NCI-H460 (cell line): ENCODE measurements around the genes CPXCR1, DIAPH2, GLA, NXF2B and RAB40AL.

RAMPAGE:
- cytosol, long total RNA: no peak
- long total RNA: no peak
- nucleus, long total RNA: no peak
Observed at GRCh38 chrX:88746995-88747621, at the start of gene CPXCR1. Gene CPXCR1 (plus strand): TSS chrX:88747225.

DNA sequence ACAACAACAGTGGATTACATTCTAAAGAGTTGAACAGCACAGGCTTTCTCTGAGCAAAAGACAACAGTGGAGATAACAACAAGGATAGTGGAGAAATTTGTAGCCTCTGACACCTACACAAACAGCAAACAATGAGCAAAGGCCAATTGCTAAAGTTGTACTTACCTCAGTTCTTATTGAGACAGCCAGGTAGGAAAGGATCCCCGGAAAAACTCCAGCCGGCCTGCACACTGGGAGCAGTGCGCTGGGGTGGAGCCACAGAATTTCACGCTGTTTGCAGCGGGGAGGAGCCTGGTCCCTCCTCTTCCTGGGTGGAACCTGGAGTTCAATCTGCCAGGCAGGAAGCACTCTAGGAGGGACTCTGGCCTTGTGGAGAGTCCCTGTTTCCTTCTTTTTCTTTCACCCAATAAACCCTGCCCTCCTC is 382.6 kb upstream of the TGIF2LX start:
RAMPAGE:
- cytosol, long total RNA: no peak
- long total RNA: start-site peak on the minus strand centred at position 253 of the sequence, 57 bp wide, 16 and 33 reads in 2 replicates
- nucleus, long total RNA: no peak

GRCh38 chrX:93438223-93438841 is 235.0 kb downstream of the NAP1L3 start:
RAMPAGE:
- cytosol, long total RNA: no peak
- long total RNA: no peak
- nucleus, long total RNA: no peak

RAMPAGE:
- cytosol, long total RNA: no peak
- long total RNA: no peak
- nucleus, long total RNA: no peak
Observed at GRCh38 chrX:94205067-94205353, 531.0 kb downstream of the FAM133A start.

GRCh38 chrX:94700805-94701320 is 1026.9 kb downstream of the FAM133A start:
RAMPAGE:
- cytosol, long total RNA: no peak
- long total RNA: no peak
- nucleus, long total RNA: no peak

RAMPAGE:
- cytosol, long total RNA: start-site peak on the plus strand at chrX:96684842-96684900, 139 and 192 reads in 2 replicates
- long total RNA: start-site peak on the plus strand at chrX:96684841-96684863, 122 and 55 reads in 2 replicates
- nucleus, long total RNA: no peak
Observed at GRCh38 chrX:96684139-96685222, at the start of gene DIAPH2. Gene DIAPH2 (plus strand): TSS chrX:96684842.

DNA sequence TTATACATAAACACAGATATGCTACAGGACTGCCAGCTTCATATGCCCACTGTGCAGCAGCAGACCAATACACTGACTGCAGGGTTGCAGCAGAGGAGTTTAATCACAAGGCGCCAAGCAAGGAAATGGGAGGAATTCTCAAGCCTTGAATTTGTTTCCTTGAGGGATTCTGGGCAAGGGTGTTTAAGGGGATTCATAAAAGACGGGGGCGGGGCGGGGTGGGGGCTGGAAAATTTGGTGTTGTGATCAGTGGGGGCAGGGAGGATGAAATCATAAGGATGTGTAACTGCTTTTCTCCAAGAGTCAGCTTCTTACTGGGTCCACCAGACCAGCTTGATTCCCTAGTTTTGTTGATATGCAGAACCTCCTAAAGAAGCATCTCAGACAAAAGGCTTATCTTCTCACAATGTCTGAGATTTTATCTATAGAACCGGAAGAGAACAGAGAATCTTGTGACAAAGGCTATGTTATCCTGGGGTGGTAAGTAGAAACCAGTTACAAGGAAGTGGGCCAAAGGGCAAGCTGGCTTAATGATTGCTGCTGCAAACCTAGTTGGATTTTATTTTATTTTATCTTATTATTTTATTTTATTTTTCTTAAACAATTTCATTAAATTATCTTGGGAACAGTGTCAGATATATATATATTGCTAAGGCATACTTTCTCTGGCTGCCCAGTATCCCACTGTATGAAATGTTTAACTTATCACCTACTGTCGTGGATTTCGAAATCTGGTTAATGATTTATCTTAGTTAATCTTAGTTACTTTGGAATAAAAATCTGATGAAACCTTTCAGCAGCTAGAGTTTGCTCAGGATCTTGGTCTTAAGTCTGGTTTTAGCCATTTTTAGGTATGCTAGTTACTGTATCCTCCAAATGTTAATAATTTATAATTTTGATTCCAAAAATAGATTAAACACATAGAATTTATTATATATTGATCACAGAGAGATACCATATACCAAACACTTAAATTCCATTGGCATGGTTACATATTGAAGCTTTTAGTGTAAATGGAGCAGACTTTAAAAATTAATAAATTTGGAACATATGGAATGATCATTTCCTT is 276.5 kb downstream of the RPA4 start:
RAMPAGE:
- cytosol, long total RNA: no peak
- long total RNA: no peak
- nucleus, long total RNA: no peak

DNA sequence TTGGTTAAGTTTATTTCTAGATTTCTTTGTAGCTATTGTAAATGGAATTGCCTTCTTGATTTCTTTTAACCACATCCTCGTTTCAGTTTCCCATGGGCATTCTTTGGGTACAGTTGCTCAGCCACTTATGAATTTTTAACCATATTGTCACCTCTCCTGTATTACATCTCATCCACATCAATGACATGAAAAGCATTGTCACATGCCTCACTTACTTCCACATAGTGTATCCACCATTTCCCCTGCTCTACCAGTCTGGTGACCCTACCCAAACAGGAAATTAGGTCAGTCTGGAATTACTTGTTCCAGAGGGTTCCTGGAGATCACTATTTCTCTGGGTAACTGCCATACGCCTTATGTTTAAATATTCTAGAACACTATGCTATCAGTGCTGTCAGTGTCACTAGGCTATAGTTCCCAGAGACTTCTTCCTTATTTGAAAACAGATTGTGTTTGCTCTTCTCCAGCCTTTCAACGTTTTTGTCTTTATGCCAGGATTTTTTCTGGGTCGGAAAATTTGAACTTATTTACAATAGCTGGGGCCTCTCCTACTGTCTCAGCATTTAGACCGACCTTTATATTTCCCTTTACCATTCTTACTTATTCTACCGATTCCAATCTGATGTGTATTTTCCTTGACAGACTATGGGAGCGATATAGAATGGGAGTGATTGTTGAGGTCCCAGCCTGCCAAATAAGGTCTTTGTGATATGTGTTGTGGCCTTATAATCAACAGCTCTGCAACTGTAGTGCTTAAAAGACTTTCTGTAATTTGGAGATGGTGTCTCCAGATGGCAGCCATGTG is 15.0 kb downstream of the SRPX2 start:
RAMPAGE:
- cytosol, long total RNA: no peak
- long total RNA: no peak
- nucleus, long total RNA: no peak

DNA sequence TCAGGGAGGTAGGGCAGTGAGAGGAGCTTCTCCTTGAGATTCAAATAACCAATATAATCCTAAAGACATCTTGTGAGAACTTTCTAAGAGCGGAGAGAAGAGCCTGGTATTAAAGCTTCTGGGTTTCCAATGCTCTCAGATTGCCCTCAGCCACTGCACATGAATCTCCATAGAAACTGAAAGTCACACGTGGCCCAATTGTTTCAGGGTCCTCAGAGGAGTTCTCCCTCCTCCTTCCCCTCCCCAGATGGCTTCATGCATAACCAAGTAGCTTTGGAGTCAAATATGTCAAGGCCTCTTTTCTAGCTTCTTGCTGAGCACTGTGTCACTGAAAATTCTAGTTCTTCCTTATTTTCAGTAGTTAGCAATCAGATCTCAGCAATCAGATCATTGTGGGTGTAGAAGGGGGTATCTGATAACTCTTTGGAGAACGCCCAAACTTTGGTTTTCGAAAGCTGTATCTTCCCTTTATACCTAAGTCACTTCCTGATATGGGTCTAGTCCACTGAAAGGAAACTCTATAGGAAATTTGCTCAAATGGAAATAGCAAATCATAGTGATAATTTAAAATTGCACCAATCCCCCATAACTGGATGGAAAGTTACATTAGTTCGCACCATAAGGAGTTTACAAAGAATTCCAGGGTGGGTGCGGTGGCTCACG is 2.2 kb downstream of the BTK start:
RAMPAGE:
- cytosol, long total RNA: no peak
- long total RNA: no peak
- nucleus, long total RNA: no peak

RAMPAGE:
- cytosol, long total RNA: start-site peak on the minus strand at chrX:101407787-101407925, 1,866 and 3,289 reads in 2 replicates
- long total RNA: start-site peak on the minus strand at chrX:101407800-101407916, 704 and 1,652 reads in 2 replicates
- nucleus, long total RNA: start-site peak on the minus strand at chrX:101407801-101407916, 2,019 and 557 reads in 2 replicates
Observed at GRCh38 chrX:101407656-101408075, at the start of gene GLA. Gene GLA (minus strand): TSS chrX:101407925.

GRCh38 chrX:101424471-101425324 is 16.7 kb downstream of the HNRNPH2 start:
RAMPAGE:
- cytosol, long total RNA: no peak
- long total RNA: no peak
- nucleus, long total RNA: no peak

DNA sequence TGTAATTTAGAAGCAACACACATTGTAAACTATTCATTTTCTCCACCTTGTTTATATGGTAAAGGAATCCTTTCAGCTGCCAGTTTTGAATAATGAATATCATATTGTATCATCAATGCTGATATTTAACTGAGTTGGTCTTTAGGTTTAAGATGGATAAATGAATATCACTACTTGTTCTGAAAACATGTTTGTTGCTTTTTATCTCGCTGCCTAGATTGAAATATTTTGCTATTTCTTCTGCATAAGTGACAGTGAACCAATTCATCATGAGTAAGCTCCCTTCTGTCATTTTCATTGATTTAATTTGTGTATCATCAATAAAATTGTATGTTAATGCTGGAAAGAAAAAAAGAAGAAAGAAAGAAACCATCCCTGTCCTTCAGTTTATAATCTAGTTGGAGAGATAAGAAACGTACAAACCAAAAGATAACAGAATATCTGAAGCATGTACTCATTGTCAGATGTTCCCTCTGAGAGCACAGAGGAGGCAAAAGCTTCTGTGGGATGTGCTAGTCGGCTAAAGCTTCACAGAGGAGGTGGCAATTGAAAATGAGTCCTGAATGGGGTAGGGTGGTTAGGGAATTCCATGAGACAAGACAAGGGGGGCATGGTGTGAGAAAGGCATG is 3.3 kb downstream of the ARMCX3 start:
RAMPAGE:
- cytosol, long total RNA: no peak
- long total RNA: no peak
- nucleus, long total RNA: no peak

RAMPAGE:
- cytosol, long total RNA: no peak
- long total RNA: no peak
- nucleus, long total RNA: no peak
Observed at GRCh38 chrX:102339142-102339537, 92.2 kb downstream of the NXF2 start.

DNA sequence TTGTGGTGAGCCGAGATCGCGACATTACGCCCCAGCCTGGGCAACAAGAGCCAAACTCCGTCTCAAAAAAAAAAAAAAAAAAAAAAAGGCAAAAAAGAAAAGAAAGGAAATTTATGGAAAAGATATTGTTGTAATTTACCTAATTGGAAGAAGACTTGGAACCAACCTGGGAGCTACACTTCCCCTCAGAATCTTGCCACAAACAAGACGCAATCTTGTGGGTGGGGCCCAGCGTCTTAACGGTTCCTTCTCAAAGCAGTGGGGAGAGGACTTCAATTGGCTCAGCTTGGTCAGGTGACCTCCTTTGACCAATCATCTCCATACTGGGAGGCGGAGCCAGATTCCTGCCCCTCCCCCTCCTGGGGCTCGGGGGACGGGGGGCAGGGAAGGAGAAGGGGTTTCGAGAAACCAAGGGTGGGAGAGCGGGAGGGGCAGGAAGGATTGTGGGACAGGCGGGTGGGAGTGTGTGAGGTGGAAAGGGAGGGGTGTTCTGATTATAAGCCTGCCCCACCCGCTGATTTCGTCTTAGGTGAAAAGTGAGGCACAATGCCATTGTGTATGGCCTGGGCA is at the start of gene NXF2B:
TSS of gene NXF2B (minus strand) at position 278 of the 570 bp plus-strand sequence.
RAMPAGE:
- cytosol, long total RNA: no peak
- long total RNA: no peak
- nucleus, long total RNA: no peak

DNA sequence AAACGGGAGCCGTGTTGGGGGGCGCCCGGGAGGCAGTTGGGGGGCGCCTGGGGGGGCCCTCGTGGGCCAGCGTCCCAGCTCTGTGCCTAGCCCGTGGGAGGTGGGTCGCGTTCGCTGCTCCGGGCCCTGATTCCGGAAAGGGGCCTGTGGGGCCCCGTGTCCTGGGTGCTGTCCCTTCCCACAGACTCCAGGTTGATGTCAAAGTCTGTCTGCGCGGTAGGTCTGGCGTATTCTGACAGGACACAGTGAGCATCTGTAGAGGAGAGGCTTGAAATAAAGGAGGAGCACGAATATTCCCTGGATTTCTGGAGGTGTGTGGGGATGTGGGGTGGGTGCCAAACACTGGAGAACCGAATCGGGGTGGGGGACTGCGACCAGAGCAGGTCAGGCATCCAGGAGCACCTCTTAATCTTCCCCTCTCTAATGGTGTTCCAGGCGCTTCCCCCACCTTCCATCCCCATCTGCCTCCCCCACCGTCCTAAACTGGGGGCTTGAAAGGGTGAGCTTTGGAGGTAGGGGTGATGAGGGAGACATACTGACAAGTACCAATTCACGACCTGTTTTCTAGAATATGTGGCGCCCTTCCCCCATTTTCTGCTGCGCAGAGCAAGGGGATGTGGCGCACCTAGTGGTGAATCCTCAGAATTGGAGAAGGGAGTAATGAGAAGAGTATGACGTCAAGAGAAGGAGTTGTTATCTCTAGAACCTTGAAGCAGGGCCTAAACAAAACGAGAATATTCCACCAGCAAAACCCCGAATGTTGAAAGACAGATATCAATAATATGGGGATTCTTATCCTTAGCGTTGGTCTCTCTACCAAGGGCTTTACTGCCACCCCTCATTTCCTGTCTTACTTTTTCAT is 903 bp downstream of the GPRASP1 start:
RAMPAGE:
- cytosol, long total RNA: no peak
- long total RNA: no peak
- nucleus, long total RNA: no peak

RAMPAGE:
- cytosol, long total RNA: no peak
- long total RNA: no peak
- nucleus, long total RNA: no peak
Observed at GRCh38 chrX:102745585-102746845, 25.5 kb downstream of the GPRASP3 start.

DNA sequence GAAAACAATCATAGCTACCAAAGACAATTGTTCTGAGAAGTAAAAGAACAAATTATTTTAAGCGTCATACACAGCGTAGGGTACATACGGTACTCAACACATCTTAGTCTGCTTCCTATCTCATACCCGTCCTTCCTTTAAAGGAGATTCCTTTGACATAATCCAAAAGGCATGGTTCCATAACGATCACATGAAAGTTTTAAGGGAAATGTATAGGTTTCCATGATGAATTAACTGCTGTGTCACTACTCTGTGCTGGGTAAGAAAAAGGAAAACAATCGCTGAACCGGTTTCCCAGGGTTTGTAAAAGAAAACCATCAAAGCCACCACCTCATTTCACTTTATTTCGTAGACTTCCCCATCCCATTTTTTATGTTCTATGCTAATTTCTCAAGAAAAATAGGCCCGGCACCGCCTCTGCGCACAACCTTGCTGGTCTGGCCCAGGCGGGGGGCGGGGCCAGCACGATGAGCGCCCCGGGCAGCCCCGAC is at the start of gene RAB40AL:
TSS of gene RAB40AL (plus strand) at position 421 of the 491 bp plus-strand sequence.
RAMPAGE:
- cytosol, long total RNA: no peak
- long total RNA: no peak
- nucleus, long total RNA: no peak

DNA sequence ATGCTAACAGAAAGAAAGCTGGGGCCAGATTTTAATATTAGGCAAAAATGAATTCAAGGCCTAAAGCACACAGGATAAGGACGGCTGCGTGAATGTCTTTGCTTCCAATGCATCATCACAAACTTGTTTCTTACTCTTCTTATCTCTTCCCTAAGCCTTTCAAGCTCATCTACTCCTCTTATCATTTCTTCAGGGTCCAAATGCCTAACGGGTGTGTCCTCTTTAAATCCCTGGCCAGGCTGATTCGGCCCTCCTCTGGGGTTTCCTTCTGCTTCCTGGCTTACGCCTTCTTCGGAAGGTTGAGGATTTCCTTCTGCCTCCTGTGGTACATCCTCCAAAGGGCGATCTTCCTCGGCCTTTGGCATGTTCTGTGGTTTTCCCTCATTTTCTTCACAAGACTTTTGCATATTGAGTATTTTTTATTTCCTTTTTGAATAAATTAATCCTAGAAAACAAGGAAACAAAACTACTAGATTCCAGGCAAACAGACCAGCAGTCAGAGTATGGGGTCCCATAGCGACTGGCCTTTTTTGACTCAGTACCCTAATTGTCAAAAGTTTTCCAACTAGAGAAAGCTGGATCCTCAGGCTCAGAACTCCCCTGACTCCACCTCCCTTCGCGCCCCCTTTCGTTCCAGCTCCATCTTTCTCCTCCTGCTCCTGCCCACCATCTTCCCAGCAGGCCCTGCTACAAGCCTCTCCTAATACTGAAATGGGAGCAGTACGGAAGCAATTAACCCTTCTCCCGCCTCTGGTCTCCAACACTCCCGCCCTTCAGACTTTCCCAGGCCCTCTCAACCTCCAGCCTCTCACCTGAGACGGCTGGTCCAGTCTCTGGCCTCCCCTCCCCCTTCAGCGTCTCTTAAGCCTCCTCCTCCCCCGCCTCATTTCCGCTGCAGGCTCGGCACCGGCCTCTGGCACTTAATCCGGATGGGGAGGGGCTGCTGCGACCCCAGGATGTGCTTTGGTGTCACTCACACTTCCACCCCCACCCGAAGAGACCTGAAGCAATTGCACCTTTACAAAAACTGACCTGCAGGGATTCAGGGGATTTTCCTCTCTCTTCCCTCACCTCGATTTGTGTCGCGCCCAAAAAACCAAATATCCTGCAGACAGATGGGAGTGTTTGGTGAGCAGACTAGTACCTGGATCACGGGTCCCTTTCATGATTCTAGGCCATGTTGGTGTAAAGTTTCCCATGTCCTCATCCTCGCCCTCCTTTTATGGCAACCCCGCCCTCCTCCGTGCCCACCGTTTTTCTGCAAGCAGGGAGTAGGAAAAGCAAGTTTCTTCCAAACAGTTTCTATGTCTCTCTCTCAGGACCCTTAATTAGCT is 915 bp downstream of the TCEAL8 start:
RAMPAGE:
- cytosol, long total RNA: no peak
- long total RNA: no peak
- nucleus, long total RNA: no peak

RAMPAGE:
- cytosol, long total RNA: no peak
- long total RNA: no peak
- nucleus, long total RNA: no peak
Observed at GRCh38 chrX:103309623-103310685, 836 bp downstream of the BEX2 start.

DNA sequence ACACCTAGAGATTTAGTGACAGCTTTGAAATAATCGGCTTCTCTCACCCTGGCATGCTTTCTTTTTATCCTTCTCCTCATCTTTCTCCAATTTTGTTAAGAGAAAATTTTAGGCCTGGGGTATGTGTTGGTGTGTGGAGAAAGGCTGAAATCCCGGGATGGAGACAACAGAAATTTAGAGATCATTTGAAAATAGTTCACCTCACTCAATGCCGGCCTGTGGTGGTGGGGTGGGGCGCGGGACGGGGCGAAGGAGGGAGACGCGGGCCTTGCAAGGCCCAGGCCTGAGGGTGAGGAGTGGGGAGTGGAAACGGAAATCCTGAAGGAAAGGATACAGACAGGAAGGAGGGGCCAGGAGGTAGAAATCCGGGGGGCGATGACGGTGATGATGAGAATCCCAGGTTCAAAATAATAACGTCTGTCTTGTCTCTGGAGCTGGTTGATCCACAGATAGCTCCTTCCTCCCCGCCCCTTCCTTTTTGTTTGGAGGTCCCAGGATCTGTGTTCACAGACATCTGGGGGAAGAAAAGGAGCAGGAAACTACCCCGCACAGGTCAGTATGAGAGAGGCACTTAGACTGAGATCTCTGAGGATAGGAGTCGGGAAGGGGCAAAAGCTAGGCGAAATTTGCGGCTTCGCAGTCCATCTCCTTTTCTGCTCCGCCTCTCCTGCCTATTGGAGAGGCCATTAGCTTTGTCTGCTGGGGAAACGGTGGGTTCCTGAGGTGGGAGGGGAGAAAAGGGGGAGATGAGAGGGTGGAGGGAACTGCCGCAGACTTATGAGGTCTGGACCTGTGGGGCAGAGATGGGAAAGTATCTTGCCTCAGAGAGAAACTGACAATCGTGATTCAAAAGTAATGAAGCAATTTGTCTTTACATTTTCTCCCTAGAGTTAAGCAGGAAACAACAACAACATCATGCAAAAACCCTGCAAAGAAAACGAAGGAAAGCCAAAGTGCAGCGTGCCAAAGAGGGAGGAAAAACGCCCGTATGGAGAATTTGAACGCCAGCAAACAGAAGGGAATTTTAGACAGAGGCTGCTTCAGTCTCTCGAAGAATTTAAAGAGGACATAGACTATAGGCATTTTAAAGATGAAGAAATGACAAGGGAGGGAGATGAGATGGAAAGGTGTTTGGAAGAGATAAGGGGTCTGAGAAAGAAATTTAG is 833 bp downstream of the TCEAL7 start:
RAMPAGE:
- cytosol, long total RNA: no peak
- long total RNA: no peak
- nucleus, long total RNA: no peak